Right atrium auricular region (tissue), 2 donors: ENCODE results near the gene SDHC.

DNA sequence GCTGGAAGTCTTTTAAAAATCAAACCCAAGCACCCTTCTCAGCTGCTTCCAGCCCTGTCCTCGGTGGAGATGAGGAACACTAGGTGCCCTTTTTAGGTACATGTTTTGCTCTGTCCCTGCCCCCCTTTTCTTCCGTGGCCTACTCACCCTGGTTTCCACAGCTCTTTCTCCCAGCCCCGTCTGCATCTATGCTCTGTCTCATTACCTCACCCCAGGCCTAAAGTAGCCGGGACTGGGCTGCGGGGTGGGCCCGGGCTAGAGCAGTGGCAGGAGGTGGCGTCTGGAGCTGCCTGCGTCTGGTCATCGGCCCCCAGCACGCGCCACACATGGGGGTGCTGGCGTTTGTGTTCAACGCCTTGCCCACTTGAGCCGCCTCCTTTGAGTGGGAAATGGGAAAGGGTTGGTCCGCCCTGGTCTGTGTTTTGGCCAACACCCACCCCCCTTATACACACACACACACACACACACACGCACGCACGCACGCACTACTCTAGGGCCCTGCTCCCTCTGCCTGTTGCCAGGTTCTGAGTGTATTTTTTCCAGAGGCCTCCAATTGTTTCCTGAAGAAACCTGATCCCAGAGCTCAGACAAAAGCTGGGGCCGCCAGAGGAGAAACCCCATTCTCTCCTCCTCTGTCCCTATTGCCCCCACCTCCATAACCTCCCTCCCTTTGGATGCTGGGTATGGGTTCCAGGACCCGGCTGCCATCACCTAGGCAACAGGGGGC is 10.0 kb downstream of the VANGL2 start:
- PRO-cap = bidirectional peak, plus-strand start at position 263 of the sequence, minus-strand start at position 195 of the sequence
- RAMPAGE, long total RNA, 2 experiments = no peak in any of the 2 experiments

DNA sequence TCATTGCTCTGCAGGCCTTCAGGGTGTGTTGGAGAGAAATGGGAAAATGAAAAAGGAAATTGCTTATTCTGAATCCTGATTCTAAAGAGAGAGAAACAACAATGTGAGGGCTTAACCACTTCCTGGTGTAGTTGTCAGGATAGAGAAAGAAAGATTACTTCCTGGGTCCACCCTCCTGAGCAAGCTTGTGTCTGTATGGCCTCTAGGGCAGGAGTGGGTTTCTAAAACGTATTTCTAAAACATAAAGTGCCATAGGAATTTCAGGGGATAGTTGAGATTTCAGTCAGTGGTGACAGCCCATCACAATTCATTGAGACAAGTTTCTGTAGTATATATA is 28.4 kb downstream of the VANGL2 start:
- PRO-cap = no peak
- RAMPAGE, long total RNA, 2 experiments = no peak in any of the 2 experiments

DNA sequence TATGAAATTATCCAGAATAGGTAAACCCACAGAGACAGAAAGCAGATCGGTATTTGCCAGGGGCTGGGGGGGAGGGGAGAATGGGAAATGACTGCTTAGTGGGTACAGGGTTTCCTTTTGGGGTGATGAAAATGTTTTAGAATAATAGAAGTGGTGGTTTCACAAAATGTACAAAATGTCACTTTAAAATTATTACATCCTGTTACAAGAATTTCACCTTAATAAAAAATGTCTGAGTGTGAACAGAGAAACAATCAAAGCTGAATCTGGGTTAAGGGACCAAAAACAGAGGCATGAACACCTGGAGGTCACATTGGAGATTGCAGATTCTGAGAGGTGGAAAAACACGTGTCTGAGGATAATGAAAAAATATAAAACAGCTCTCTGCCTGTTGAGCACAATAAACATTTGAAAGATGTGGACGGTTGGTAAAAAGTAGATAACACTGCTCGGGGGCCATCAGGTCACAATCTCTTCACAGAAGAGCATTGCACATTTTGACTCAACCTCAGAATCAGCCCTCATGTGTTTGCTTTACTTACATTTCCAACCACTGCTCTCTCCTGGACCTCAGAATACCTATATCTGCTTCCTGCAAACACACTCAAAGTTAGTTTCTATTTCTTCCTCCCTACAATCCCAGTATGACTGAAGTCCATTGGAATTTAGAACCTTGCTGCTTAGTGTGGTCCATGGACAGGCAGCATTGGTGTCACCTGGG is 3.2 kb downstream of the SLAMF6 start:
- PRO-cap = no peak
- RAMPAGE, long total RNA, 2 experiments = no peak in any of the 2 experiments

- PRO-cap = no peak
- RAMPAGE, long total RNA, 2 experiments = no peak in any of the 2 experiments
Observed at GRCh38 chr1:160628778-160629110, 18.1 kb downstream of the SLAMF1 start.

- PRO-cap = no peak
- RAMPAGE, long total RNA, 2 experiments = no peak in any of the 2 experiments
Observed at GRCh38 chr1:160629111-160629699, 17.6 kb downstream of the SLAMF1 start.

DNA sequence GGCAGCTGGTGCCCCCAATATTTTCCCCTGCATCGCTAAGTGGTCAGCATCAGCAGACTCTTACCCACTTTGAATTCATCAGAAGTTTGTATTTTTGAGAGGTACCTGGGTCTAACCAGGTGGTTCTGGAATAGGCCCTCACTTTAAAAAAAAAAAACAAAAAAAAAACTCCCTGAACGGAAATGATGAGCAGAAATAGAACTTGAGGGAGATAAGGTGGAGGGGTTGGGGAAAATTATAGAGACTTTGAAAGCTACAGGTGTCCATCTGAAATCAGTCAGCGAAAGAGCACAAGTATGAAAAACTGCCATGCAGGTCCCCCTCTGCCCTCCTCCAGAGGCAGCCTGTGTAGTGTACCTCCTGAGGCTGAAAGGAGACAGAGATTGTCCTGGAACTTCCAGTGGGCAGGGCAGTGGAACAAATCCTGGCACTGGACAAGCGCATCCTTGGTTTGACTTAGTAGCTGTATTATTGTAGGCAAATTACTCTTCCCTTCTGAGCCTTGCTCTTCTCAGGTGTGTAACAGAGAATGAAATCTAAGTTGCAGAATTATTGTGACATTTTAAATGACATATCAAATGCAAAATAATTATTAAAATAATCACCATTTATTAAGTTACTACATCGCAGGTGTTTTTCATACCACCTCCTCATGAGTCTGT is 1.2 kb downstream of the SLAMF7 start:
- PRO-cap = no peak
- RAMPAGE, long total RNA, 2 experiments = no peak in any of the 2 experiments

- PRO-cap = no peak
- RAMPAGE, long total RNA, 2 experiments = no peak in any of the 2 experiments
Observed at GRCh38 chr1:160798404-160799227, 2.6 kb downstream of the LY9 start.

DNA sequence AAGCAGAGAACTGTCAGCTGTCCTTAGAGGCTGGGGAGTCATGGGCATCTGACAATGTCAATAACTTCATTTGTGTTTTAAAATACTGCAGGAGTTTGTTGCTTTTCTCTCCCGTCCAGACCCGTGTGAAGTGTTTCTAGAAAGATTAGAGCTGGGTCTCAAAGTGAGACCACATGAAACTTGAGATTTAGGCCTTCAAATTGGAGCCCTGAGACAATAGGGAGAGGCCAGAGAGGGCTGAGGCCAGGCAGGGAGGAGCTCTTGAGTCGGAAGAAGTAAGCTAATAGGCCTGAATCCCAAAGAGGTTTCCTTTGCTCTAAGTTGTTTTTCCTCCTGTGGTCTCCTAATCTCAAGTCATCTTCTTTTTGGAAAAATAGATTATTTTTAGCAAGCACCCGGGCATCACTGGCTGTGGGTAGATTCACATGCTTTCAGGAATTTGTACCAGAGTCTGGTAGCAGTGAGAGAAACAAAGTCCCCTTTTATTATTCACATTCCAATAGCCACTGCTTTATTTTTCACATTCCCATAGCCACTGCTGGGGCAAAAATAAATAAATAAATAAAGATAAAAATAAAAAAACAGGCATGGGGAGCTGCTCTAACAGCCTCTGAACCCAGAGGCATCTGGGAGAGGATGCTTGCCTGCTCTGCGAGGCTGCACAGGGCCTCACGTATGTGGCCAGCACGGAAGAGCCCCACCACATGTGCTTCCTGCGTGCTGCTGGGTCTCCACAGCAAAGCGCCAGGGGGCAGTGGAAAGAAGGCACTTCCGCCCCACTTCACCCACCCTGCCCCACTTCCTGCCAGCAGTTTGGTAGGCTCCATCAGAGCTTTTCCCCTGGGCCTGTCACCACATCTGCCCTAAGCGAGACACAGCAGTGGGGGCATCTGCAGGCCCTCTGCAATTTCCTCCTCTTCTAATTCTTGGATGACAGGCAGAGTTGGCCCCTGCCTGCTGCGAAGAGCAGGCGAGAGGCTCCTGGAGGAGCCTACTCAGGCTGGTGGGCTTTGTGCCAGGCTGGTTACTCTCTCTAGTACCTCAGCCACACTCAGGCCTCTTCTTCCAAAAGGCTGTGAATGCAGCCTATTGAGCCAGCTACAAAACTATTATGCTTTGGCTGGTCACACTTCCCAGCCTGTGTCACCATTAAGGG is 25.4 kb downstream of the CD244 start:
- PRO-cap = no peak
- RAMPAGE, long total RNA, 2 experiments = no peak in any of the 2 experiments

DNA sequence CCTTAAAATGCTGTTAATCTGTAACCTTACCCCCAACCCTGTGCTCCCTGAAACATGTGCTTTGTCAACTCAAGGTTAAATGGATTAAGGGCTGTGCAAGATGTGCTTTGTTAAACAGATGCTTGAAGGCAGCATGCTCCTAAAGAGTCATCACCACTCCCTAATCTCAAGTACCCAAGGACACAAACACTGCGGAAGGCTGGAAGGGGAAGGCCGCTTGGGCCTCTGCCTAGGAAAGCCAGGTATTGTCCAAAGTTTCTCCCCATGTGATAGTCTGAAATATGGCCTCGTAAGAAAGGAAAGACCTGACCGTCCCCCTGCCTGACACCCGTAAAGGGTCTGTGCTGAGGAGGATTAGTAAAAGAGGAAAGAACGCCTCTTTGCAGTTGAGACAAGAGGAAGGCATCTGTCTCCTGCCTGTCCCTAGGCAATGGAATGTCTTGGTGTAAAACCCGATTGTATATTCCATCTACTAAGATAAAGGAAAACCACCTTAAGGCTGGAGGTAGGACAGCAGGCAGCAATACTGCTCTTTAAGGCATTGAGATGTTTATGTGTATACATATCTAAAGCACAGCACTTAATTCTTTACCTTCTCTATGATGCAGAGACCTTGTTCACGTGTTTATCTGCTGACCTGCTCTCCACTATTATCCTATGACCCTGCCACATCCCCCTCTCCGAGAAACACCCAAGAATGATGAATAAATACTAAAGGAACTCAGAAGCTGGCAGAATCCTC is 28.4 kb upstream of the ITLN1 start:
- PRO-cap = no peak
- RAMPAGE, long total RNA, 2 experiments = no peak in any of the 2 experiments

- PRO-cap = no peak
- RAMPAGE, long total RNA, 2 experiments = no peak in any of the 2 experiments
Observed at GRCh38 chr1:161016488-161017053, 4.4 kb downstream of the F11R start.

DNA sequence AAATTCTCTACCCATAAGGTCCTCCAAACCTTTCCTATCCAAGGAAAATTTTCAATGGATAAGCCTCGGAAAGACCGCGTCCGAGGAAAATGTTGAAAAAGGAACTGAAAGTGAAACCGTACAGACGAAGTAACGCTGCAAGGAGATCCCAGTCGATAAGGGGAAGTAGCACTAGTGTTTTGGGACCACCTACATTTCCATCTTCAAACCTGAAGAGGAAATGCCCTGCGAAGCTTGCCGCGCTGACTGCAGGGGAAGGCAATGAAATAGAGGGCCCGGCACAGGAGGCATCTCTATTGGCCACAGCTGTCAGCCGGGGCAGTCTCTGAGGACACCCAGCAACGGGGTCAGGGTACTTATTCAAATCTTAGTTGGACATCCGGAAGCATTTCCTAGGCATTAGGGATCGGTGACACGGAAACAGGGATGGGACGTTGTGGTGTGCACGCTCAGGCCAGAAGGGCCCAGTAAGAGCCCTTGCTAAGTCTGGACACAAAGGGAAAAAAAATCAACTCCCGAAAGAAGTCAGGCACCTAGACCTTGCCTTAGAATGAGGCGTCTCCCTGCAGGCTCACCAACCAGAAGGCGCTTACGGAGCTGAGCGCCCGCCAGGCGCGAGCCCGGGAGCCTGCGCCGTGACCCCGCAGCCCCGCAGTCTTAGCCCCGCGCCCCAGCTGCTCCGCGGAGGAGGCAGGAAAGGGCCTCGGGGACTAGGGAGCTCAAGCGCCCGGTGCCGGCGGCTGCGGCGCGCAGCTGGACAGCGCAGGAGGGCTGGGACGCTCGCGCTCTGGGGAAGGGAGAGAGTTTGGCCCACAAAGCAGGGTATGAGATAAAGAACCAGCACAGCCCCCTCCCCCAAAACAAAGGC is 660 bp downstream of the USF1 start:
- PRO-cap = bidirectional peak, plus-strand start at position 384 of the sequence, minus-strand start at position 101 of the sequence
- RAMPAGE, long total RNA, 2 experiments = no peak in any of the 2 experiments

GRCh38 chr1:161065462-161065848 is 4.2 kb downstream of the ARHGAP30 start:
- PRO-cap = no peak
- RAMPAGE, long total RNA, 2 experiments = no peak in any of the 2 experiments

GRCh38 chr1:161123894-161124819 is 6.3 kb downstream of the NIT1 start:
- PRO-cap = no peak
- RAMPAGE, long total RNA, 2 experiments = no peak in any of the 2 experiments

DNA sequence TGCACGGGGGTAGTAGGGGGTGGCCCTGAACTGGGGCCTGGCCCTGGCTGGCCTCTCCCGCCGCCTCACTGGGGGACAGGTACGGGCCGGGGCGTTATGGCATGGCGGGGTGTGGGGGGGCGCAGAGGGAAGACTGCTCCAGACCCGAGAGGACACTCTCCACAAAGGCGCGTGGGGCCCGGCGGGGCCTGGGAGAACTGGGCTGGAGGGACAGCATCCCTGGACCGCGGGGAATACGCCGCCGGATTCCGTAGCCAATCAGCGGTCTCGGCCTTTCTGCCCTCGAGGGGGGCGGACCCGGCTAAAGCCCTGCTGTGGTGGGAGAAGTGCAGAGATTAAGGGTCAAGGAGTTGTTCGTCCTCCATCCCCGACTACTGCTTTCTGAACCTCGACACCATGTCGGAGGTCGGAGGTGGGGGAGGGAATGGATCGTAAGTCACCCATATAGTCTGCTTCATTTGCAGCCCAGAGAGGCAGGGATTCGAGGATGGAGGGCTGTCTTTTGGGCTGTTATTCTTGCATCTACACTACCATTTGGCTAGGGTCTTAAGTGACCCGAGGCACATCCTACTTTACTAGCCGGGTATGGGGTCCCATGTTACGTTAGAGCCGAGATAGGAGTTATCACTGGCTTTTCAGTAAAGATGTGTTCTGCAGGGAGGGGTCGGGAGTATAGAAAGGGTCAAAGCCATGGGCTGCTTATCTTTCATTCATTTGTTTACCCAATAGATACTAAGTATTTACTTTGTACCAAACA is 478 bp downstream of the USP21 start:
- PRO-cap = no peak
- RAMPAGE, long total RNA, 2 experiments = no peak in any of the 2 experiments

DNA sequence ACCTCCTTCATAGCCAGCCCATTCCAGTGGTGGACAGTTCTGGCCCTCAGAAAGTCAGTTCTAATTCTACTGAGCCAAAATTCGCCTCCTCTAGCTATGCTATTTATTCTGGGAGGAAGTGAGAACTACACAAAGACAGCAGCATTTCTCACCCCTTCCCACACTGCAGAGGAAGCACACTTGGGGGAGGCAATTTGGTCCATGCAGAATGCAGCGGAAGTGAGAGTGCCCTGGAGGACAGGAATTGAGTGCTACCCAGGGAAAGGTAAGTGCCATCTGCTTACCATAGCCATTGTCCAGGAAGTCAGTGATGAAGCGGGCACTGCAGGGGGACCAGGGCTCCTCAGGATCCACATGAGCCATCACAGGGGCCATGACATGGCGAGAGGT is 3.7 kb downstream of the ADAMTS4 start:
- PRO-cap = no peak
- RAMPAGE, long total RNA, 2 experiments = no peak in any of the 2 experiments

DNA sequence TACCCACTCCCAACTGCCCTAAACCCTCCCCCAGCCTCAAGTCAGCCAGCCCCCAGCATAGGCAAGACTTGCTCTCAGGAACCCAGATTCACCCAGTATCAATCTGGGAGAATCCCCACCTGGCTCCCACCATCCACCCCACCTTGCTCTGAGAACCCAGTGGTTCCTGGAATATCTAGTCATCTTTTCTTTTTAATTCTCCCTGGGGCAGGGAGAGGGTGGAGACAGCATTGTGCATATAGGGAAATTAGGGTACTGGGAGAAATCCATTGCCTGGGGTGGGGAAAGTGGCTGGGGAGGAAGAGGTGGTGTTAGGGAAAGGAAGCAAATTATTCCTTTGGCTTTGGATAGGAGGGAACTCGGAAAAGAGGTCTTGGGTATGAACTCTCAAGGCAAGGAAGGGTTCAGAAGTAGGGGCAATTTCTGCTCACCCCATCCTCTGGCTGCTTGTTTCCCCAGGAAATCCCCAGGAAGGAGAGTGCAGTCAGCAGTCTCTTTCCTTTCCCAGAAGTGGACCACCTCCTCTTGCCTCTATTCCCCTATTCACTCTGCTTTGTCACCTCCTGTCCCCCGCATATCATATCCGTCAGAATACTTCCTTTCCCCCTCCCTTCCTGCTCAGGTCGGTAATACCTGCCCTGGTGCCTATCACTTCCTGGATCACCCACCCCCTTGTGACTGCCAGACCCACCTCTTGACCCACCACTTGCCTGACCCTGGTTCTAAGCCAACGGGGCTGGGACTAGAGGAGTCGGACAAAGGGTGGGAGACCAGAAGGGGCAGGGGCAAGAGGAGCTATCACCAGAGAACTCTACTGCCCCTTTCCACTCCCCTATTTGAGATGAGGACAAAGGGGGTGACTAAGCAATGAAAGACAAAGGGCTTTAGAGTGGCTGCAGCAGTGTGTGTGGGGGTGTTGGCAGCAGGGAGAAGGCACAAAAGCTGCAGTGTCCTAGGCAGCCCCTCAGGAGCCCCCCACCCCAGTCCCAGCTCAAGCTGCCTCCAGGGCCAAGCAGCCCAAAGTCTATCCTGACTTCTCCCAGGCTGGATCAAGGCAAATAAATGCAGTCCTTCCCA is 1.4 kb upstream of the ADAMTS4 start:
- PRO-cap = bidirectional peak, plus-strand start at position 773 of the sequence, minus-strand start at position 550 of the sequence; bidirectional peak, plus-strand start at position 877 of the sequence, minus-strand start at position 838 of the sequence
- RAMPAGE, long total RNA, 2 experiments = no peak in any of the 2 experiments

DNA sequence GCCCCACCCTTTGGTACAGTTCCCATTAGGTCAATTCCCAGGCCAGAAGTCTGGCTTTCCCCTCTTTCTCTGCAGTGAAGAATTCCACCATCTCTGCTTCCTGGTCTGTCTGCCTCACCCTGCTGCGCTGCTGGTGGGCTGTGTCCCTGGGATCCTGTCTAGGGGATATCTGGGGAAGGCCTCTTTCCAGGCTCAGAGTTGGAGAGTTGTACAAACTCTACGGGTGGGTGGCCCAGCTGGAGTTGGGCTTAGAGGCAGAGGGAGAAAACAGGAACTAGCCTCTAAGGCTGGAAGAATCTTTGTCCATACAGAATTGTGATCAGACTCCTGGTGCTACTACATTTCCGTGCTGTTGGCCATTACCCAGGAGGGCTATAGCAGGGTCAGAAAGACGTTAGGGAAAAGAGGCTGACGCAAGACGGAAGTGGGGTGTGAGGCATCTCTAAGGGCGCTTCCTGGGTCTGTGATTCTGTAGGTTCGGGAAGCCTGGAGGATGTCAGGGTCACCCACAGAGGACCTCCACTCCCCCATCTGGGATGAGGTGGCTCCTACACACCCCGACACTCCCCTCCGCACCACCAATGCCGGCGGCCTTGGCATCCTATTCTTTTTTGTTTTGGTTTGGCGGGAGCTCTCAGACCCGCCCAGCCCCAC is 839 bp upstream of the NDUFS2 start:
- PRO-cap = bidirectional peak, plus-strand start at position 104 of the sequence, minus-strand start outside the sequence; bidirectional peak, plus-strand start at position 424 of the sequence, minus-strand start at position 376 of the sequence; bidirectional peak, plus-strand start at position 466 of the sequence, minus-strand start at position 533 of the sequence
- RAMPAGE, long total RNA, 2 experiments = no peak in any of the 2 experiments

DNA sequence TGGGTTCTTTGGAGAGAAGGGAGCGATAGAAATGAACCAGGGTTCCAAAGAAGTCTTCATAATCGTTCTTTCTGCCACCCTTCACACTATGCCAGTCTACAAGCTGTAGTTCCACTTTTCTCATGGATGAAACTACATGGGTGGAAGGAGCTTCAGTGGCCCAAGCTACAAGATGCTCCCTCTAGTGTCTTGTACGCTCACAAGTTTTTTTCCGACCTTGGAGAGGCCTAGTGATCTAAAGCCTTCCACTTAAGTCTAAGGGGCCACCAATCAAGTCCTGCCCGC is 375 bp upstream of the TOMM40L start:
- PRO-cap = bidirectional peak, plus-strand start outside the sequence, minus-strand start at position 225 of the sequence
- RAMPAGE, long total RNA, 2 experiments = no peak in any of the 2 experiments

GRCh38 chr1:161314059-161315428 is at the start of gene SDHC:
Gene SDHC, plus strand, starts transcription at chr1:161314381.
- PRO-cap = bidirectional peak, plus-strand start at chr1:161314391, minus-strand start at chr1:161314270; unidirectional peak, minus-strand start at chr1:161314848
- RAMPAGE, long total RNA, 2 experiments = start-site peak on the plus strand in 2 of 2 experiments, at chr1:161314380-161314403 at its widest, 151 to 319 reads per replicate

DNA sequence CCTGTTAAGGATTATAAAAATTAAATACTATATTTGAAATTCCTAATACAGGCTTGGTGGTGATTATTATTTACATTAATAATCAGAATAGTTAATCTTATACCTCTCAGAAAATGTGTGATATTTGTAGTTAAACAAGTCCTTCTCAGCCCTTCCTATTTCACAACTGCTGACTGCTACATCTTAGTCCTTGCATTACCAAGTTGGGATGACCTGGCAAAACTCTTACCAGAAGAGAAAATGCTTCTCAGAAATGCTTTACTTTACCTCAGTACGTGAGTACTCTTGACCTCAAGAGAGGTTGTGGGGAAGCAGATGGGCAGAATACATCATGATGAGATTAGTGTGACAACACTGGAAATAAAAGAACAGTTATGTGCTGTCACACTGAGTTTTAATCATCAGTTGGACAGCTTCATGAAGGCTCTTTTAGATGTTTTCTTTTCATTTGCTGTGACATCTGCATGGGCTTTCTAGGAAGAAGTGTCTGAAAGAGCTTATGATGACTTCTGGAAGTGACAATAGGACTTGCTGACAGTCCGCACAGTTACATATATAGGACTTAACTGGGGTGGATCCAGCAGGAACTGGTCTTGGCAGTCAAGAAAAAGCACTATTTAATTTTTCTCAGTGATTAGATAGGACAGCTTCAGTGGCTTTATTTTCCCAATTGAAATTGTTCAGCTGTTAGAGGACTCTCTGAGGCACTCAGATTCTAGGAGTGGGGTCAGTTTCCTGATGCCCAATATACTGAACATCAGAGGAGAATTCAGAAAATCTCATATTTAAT is 16.1 kb downstream of the CFAP126 start:
- PRO-cap = no peak
- RAMPAGE, long total RNA, 2 experiments = no peak in any of the 2 experiments